ENCODE results near the gene TENT2.

GRCh38 chr5:78518448-78519098, 130.0 kb downstream of the LHFPL2 start:
- RRBS: no CpG with 5 or more reads among the region's 9 CpGs

DNA sequence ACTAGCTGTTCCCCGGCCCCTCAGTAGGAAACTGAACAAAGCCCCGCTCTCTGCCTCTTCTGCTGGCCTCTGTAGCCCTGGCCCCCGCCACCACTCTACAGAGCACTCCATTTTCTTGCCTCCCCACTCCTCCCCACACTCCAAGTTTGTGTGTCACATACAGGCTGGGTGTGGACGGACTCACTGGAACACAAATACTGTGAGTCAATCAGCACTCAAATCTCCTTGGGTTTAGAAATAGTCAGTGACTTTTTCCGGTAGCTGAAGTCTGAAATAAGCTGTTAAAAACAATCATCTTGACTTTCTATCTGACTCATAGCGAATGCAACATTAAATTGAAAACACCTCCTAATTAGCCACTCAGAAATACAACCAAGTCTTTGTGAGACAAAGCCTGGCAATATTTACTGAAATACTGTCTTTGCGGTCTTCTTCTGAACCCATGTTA, 122.5 kb downstream of the LHFPL2 start:
- RRBS: no CpG with 5 or more reads among the region's 7 CpGs

DNA sequence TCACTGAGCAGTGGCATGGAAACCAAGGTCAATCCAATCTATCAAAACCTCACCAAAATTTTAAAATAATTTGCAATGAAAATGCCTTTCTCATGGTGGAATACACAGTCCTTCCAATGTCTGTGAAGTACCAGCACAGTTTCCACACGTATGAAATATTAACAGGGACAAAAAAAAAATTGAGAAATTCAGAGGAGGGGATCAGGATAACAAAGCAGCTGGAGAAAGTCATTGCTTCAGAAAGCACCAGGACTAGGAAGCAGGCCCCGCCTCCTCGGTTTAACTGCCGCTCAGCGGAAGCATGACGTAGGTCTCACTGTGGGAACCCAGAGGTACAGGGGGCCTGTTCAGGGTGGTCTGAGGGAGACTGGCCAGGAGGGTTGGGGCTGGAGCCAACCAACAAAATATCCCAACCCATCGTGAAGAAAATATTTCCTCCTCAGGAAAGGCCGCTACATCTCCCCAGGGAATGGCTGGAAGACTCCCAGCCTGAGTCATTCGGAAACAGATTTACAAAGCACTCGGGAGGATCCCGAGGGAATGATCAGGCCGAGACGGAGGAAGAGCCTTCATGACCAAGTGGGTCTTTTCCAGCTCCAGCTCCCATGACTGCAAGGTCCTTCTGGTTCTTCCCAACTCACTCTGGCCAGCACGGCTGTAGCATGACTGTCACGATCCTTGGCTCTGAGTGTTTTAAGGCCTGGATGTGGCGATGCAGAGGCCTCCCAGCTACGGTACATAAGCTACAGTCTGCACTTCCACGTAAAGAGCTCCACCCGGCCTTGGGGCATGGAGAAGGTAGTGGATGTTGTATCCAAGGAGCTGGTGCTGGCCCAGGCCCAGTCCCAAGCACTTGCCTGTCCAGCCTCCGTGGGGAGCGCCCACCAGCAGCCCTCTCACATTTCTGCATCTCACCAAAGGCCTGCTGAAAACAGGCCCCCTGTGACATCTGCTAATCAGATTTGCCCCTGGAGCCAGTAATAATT, 100.8 kb downstream of the LHFPL2 start:
- RRBS: no CpG with 5 or more reads among the region's 21 CpGs

DNA sequence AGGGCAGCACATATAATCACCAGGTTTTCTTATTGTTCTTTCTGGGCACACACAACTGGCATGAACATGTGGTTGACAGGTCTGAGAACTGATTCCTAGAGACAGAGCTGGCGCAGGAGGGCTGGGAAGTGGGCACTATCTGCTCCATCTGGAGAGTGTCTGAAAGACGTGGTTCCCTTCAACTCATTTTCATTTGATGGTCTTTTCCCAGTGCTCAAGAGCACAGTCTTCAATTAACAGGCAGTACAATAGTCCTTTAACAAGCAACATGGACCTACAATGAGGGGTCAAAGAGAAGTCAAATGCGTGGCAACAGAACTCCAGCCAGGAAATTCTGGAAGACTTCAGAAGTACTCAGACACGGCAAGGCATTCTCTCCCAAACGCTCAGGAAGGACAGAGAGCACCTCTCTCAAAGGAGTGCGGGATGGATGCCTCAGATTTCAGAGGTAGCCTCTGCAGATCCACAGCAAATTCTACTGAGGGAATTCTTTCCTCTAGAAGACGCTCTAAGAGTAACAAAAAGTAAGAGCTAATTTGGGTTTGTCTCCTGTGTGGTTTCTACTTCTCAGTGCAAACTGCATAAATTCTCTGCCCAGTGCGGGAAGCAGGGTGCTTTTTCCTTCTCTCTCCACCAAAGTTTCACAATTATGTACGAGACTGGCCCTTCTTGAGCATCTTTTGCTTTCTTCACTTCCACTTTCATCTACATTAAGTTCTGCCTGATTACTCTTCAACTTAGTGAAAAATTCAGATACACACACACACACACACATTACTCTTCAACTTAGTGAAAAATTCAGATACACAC, 56.5 kb downstream of the LHFPL2 start:
- RRBS: no CpG with 5 or more reads among the region's 9 CpGs

GRCh38 chr5:78709993-78710387, 61.4 kb upstream of the LHFPL2 start:
- RRBS: no CpG with 5 or more reads among the region's 10 CpGs

DNA sequence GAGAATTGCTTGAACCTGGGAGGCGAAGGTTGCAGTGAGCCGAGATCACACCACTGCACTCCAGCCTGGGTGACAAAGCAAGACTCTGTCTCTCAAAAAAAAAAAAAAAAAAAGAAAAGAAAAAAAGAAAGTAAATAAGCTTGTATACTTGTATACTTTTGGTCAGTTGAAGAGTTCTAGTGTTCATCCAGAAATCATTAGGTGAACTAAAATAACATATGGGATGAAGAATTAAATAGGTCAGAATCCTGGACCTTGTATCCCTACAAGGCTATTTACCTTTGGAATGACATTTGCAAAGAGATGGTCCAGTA, 39.0 kb downstream of the DMGDH start:
- RRBS: no CpG with 5 or more reads among the region's 2 CpGs

DNA sequence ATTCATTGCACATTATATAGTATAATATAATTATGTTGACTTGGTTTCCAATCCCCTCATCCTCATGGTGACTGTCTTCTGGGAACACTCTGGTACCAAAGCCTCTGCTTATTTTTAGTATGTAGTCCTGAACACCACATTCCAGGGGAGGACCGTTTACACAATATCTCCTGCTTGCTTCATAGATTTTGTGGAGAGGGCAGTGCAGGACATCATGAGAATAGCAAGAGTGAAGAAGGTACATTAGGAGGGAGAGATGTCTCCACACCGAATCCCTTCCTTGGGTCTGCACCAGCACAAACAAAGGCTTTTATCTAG, 20.5 kb upstream of the BHMT start:
- RRBS: no CpG with 5 or more reads among the region's 2 CpGs

DNA sequence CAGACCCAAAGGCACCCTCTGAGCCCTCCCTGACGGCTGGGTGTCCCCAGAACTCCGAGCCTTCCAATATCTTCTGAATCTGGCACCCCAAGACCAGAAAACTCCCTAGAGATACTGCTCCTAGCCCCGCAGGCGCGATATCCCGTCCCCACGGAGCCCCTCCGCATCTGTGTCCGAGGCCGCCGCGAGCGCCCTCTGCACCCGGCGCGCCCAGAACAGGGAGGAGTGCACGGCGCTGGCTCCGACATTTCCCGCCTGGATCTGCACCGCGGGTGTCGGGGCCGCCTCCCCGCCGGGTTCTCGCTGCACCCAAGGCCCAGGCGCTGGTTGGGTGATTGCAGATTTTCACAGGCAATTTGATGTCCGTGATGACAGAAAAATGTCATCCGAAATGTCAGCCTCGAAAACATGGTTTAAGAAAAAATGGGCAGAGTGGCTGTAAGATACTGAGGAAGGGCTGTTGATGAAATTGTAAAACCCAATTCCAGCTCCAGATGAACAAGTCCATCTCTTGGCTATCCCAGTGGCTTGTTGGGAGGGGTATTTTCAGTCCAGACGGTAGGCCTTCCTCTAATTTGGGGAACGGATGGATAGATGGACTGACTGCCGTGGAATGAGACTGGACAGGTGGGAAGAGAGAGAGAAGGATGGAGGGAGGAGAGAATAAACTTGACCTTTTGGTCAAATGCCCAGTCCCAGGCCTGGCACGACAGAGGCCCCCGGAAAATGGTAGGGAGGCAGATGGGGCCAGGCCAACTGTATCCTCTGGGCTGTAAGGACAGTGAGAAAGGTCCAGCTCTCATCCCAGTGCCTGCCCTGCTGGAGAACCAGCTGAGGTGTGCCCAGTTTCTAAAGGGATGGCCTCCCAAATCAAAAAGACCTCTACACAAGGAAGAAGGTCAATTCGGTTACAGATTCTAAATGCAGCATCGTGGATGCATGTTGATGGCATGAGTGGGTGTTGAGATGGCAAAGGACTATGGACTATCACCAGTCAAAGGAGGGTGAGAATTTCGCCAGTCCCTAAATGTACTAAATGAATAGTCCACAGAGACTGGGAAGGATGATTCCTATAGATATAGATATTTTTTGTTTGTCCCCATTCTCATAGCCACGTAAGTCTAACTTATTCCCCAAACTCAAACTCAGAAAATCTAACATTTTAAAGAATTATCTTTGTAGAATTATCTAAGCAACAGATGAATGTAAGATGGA, 1.0 kb downstream of the BHMT start:
- RRBS: 14% methylated on average over 11 of the region's 40 CpGs

DNA sequence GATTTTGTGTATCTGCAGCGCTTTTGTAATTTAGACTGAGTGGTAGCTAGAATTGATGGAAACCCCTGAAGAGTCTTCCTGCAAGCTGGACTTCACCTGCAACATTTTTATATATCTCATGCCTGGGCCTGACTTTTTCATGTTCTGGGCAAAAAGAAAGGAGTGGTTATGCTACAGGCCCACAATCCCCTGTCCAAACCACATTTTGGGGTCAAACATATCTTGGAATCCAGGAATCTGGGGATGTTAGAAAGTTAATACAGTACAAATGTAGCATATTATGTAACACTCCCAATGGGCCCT, 4.5 kb downstream of the BHMT start:
- RRBS: no CpG with 5 or more reads among the region's 1 CpG

DNA sequence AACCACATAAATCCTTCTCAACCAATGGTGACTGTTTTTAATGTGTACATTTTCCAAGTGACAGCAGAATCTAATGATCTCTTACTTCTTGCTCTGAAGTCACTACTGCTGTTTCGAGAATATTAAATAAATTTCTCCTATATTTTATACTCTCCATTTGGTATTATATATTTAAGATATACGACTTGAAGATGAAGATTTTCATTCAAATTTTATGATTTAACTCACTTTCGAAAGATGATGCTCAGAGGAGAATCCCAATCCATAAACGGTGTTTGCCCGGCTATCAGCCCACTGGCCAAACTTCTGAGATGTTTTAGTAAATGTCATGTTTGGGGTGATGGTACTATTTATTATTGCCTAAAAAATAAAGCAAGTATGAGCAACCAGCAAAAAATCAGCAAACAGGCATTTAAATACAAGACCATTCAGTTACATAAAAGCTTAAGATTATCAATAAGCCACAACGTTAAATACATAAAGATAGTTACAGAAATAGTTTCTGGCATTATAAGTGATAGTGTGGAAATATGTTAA, 63.1 kb downstream of the HOMER1 start:
- RRBS: no CpG with 5 or more reads among the region's 6 CpGs

DNA sequence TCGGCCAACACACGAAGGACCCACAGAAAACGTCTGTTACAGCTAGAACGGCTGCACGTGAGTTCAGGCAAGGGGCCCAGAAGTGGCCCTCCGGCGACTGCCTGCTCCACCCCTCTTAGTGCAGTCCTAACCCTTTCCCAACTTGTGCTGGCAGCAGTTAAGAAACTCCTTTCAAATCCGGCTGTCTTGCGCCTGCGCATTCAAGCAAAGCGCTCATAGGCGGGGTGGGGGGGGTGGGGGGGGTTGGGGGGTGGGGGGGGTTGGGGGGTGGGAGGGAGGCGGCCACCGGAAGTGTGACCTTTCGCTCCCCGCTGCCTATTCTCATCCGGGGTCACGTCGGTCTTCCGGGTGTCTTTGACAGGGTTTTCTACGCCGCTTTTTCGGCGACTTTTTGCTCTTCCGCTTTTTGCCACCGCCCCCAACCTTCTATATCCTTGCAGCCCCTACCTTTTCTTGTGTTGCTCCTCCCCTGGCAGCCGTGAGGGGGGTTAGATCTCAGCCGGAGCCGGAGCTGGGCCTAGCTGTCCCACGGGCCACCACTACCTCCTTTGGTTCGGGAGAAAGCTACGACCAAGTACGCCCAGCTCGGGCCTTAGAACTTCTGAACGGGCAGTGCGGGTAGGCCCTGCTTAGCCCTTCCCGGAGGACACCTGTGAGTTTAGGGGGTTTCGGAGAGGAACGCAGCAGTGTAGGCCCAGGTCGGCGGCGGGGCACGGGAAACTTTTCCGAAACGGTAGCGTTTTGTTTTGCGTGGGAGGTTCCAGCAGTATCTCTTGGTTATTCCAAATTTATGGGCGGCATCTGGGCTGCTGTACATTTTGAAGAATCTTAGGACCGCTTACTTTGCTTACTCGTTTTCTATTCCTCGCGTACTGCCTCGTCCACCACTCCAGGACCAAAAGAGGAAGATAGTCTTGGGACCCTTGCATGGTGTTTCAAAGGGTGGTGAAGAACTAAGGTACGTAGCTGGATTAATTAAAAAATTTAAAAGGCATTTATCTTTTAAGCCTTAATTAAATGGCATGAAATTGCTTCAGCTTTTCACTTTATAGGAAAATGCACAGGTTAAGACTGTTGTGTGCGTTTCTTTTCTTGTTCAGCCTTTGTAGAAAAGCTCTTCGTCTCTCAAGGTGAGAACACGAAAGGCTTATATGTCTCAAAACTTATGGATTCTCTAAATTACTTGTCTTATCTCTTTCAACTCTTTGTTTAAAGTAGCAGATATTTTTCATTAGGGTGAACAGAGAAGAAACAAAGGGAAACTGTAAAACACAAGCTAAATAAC, at the start of gene TENT2:
Gene TENT2, plus strand, starts transcription at position 324 of the 1,285 bp plus-strand sequence.
- RRBS: 9% methylated on average over 7 of the region's 57 CpGs

GRCh38 chr5:79630218-79630840, 18.1 kb downstream of the TENT2 start:
- RRBS: no CpG with 5 or more reads among the region's 6 CpGs

GRCh38 chr5:79667204-79668054, 22.2 kb upstream of the CMYA5 start:
- RRBS: no CpG with 5 or more reads among the region's 4 CpGs

GRCh38 chr5:79744213-79744762, 54.7 kb downstream of the CMYA5 start:
- RRBS: no CpG with 5 or more reads among the region's 4 CpGs

- RRBS: no CpG with 5 or more reads among the region's 6 CpGs
Observed at GRCh38 chr5:79754833-79755388, 65.3 kb downstream of the CMYA5 start.

- RRBS: no CpG with 5 or more reads among the region's 7 CpGs
Observed at GRCh38 chr5:80083430-80083857, 48.3 kb downstream of the THBS4 start.

DNA sequence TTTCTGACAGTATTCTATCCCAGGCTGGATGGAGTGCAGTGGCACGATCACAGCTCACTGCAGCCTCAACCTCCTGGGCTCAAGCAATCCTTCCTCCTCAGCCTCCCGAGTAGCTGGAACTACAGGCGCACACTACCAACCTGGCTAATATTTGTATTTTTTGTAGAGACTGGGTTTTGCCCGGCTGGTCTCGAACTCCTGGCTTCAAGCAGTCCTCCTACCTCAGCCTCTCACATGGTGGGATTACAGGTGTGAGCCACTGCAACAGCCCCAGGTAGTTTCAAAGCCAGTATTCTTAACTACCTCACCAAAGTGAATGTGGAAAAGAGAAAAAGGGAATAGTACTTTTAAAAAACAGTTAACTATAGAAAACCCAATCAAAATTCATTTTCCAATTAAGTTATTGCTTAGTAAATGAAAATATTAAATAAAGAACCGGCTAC, 25.0 kb downstream of the SERINC5 start:
- RRBS: no CpG with 5 or more reads among the region's 6 CpGs

GRCh38 chr5:80406834-80407346, 974 bp upstream of the ZFYVE16 start:
- RRBS: no CpG with 5 or more reads among the region's 14 CpGs

- RRBS: no CpG with 5 or more reads among the region's 4 CpGs
Observed at GRCh38 chr5:80409403-80409868, 1.6 kb downstream of the ZFYVE16 start.

- RRBS: no CpG with 5 or more reads among the region's 11 CpGs
Observed at GRCh38 chr5:80428507-80428983, 20.7 kb downstream of the ZFYVE16 start.